PC-3 (cell line): ENCODE results near the genes SOCS4, LGALS3 and DLGAP5.

DNA sequence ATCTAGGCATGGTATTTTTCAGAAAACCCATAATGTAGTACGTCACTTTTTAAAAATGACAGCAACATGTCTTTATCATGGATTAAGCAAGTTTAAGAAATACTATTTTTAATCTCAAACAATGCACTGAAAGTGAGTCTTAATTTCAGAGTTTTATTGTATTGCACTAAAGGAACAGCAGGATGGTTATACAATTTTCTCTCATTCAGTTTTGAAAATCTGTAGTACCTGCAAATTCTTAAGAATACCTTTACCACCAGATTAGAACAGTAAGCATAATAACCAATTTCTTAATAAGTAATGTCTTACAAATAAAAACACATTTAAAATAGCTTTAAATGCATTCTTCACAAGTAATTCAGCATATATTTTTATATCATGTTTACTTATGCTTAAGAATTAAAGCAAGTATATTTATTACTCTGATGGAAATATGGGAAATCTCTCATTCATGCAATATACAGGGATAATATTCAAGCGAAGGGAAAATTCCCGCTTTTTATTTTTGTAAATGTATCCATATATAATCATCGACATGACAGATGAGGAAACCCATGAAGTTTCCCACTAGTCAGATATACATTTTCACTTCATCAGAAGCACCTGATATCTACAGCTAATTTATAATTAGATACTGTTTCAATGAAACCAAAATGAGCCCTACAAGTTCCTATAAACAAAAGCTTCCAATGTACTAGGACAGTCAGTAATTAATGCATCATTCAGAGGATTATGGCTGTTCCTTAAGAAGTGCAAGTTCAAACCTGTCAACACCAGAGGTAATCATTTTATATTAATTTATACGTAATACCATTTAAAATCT, 14.2 kb downstream of the CNIH1 start:
- RAMPAGE, long total RNA, result no peak

GRCh38 chr14:54574141-54574543, 7.2 kb downstream of the SAMD4A start:
- RAMPAGE, long total RNA, result no peak

- RAMPAGE, long total RNA, result no peak
Measured at GRCh38 chr14:54602759-54603377, 35.9 kb downstream of the SAMD4A start.

DNA sequence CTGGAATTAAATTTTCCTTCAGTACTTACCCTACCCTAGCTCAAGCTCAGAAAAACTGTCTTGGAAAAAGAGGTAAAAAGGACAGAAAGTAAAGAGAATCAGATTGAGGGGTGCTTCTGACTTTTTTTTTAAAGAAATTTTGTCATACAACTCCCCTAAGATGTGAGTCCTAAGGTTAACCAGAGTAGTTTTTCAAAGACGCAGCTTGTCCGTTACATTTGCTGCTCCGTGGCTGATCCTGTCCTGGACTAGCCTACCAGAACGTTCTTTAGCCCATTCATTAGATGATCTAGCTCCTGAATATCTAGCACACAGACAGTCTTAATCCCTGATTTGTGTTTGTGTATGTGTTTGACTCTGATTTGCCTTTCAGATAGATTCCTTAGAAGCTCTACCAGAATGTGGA, 60.2 kb downstream of the SAMD4A start:
- RAMPAGE, long total RNA, result no peak

DNA sequence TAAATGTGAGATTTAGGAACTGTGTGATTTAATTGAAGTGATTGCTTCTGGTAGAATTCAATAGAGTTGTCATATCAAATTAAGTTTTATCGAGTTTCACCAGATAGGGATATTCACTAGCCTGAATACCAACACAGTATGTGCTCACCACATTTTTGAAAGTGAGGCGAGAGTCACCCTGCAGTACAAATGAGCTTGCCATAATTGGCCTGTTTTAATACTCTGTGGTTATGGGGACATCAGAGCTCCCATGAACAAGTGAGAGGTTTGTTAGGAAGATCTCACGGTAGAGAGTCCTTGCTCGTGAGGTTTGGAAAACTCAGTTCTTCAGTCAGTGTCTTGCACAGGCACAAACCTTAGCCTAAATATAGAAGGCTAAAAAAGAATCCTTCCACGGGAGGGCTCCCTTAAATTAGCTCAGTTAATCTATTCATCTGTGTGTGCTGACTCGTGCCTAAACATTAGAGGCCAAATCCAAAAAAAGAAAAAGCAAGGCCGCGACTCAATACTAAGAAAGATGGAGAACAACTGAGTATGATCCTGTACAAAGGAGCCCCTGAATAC, 108.7 kb downstream of the SAMD4A start:
- RAMPAGE, long total RNA, result no peak

DNA sequence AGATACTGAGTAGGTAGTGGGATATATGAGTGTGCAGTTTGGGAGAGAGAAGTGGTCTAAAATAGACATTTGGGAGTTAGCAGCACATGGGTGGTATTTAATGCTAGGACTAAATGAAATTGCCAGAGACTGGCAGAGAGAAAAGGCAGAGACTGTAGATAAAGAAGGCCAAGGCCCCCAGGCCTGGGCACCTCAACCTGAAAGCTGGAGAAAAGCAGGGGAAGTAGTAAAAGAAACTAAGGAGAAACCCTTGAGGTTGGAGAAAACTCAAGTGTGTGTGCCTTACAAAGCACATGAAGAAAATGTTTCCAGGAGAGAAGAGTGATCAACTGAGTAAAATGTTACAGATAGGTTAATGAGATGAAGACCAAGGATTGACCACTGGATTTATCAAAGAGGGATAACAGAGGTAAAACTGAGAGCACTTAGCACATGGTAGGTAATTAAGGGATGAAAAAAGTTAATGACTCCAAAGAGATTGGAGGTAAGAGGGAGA, 141.5 kb downstream of the SAMD4A start:
- RAMPAGE, long total RNA, result no peak

DNA sequence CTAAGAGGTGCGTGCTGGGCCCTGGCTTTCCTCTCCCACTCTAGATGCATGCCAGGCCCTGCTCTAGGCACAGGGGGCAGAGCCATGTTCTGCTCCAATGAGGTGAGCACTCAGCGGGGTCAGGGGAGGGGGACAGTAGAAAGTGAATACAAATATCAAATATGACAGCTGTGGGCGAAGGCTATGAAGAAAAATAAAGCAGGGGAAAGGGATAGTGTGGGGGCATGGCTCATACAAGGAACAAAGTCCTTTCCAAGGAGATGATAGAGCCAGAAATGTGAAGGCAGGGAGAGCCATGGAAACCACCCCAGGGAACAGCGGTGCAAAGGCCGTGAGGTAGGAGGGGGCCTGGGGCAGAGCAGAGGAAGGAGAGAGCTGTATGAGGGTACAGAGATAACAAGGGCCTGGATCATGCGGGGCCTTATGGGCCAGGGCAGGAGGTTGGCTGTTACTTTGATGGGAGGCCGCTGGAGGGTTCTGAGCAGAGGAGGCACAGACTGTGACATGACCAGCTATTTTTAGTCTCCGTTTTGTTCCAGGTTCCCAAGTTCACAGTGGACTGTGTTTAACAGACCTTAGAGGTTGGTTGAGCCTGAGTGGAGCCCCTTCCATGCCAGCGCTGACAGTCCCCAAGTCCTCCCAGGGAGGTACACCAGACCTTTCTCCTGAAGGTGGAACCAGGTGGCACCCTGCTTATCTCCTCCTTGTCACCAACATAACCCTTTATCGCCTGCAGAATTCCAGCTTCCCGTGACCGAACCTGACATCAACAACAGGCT, 118.6 kb downstream of the GCH1 start:
- RAMPAGE, long total RNA, result no peak

GRCh38 chr14:54785105-54785773, 117.4 kb downstream of the GCH1 start:
- RAMPAGE, long total RNA, result no peak

- RAMPAGE, long total RNA, result no peak
Measured at GRCh38 chr14:54786833-54787346, 115.7 kb downstream of the GCH1 start.

- RAMPAGE, long total RNA, result no peak
Measured at GRCh38 chr14:54814959-54815543, 87.6 kb downstream of the GCH1 start.

DNA sequence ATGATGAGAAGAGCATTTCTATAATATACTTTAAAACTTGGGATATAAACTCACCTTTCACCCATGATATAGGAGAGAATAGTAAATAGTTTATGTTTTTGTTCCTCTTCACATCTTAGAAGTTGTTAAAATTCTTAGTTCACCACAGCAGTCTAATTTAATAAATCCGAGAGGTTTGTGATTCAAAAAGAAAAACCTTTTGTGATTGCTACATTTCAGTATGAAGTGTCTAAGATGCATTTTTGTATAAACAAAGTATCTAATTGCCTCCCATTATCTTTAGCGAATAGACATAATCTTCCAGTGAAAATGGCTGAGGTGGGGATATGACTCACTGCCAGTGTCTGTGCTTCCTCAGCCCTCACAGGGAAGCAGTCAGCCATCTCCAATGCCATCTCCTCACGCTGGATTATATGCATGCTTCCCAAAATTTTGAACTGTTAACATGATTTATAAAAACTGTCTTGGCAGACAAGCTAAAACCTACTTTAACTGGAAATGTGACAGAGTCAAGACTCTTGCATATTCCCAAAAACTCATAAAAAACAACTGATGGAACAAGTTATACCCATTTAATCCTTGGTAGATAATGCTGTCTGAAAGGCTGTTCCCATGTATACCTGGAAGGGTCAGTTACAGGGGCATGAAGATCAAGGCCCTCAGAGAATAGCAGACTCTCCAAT, 7.6 kb downstream of the GCH1 start:
- RAMPAGE, long total RNA, result no peak

- RAMPAGE, long total RNA, result no peak
Measured at GRCh38 chr14:55026918-55027911, at the start of gene SOCS4. Gene SOCS4, plus strand, starts transcription at chr14:55027236.

DNA sequence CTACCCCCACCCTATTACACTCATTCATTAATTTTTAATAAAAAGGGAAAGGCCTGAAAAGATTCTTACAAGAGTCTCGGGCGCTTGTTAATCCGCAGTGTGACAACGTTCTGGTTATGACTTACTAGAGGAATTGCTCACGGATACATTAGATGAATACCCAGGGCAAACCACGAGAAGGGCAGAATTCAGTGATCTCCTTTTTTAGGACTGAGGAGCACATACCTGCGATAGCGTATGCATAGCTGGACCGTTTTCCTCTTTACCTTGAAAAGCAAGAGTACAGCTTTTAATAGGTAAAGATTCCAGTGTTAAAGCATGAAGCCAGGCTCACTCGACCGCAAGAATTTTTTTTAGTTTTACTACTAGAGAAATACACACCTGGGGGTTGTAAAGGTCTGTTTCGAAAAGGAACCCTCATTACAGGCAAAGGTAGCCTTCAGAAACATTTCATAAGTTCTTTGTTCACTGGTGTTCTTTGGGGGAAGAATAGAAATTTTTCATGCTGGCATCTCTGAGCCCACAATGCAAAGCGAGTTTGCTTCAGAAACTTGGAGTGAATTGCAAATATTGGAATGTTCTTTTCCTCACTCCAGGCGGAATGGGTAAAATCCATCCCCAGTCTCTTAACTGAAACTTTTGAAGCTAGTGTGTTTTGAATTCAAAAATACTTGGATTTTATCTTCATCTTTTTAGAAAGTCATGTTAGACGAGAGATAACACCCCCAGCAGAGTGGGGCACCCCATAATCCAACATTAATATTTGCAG, 986 bp downstream of the MAPK1IP1L start:
- RAMPAGE, long total RNA, result no peak

DNA sequence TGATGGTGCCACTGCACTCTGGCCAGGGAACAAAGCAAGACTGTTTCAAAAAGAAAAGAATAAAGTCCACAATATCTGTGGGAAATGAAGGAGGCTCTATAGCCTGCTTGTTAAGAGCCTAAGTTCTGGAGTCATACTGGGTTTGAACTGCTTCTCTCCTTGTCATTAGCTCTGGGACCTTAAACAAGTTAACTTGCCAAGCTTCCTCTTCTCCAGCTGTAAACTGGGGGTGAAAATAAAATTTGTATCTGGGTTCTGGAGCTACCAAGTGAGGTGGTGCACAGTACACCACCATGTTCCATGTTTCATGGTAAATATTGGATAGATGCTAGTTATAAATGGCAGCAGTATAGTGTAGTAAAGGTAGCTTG, 8.1 kb downstream of the MAPK1IP1L start:
- RAMPAGE, long total RNA, result no peak

- RAMPAGE, long total RNA, result start-site peak on the plus strand at chr14:55129243-55129276, 45 and 1,219 reads in 2 replicates
Measured at GRCh38 chr14:55128848-55129443, at the start of gene LGALS3. Gene LGALS3, plus strand, starts transcription at chr14:55129252.

DNA sequence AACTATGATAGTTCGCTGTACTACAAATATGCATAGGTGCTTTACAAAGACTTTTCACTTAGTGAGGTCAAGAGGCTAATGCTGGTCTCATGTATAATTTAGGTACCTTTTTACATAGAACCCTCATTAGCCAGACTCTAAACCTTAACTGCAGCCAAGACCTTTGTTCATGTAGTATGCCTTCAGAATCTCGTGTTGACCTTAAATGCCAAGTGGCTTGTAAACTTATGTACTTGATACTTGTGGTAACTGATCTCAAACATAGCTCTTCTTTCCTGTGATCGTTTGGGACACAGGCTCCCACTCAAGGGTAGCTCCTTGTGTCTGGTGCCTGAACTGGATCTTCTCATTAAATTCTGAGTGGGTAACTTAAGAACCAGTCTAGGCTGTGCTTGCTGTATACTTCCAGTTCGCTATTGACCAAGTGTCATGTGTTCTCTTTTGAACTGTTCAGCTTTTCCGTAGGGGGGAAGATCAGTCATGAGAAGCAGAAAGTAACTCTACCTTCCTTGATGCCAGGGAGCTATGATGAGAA, 2.3 kb downstream of the LGALS3 start:
- RAMPAGE, long total RNA, result no peak

DNA sequence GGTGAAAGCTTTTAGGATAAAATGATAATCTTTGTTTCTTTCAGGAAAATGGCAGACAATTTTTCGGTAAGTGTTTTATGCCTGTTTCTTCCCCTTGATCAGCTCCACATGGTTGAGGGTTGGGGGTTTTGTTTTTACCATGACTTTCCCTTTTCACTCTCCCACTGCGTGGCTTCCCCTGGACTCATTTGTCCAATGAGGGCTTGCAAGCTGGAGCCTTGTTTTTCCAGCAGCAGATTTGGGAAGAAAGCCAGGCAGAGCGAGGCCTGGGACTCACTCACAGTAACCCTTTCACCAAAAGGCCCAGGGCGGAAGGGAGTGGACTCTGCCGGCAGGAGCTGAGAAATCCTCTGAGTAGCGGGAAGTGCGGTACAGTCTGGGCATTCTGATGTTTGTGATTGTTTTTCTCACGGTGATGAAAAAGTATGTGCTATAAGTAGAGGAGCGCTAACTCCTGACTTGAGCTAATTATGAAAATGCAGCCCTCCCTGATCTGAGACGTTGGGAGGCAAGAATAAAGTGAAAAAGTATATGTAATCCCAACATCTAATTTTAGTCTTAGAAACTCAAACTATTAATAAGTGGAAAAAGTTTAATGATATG, 8.4 kb downstream of the LGALS3 start:
- RAMPAGE, long total RNA, result no peak

- RAMPAGE, long total RNA, result start-site peak on the minus strand at chr14:55191552-55191600, 107 and 320 reads in 2 replicates
Measured at GRCh38 chr14:55190849-55192156, at the start of gene DLGAP5. Gene DLGAP5, minus strand, starts transcription at chr14:55191585.

- RAMPAGE, long total RNA, result no peak
Measured at GRCh38 chr14:55229105-55229314, 37.6 kb upstream of the DLGAP5 start.

DNA sequence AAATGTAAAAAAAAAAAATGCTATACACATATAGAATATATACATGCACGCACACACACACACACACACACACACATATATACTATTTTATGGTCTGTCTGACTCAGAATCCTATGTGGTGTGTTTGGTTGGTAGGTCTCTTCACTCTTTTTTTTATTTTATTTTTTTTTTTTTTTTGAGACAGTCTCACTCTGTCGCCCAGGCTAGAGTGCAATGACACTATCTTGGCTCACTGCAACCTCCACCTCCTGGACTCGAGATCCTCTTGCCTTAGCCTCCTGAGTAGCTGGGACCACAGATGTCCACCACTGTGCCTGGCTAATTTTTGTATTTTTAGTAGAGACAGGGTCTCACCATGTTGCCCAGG, 65.6 kb downstream of the FBXO34 start:
- RAMPAGE, long total RNA, result no peak